AG04450 (cell line): ENCODE measurements around a stretch of chr2.

DNA sequence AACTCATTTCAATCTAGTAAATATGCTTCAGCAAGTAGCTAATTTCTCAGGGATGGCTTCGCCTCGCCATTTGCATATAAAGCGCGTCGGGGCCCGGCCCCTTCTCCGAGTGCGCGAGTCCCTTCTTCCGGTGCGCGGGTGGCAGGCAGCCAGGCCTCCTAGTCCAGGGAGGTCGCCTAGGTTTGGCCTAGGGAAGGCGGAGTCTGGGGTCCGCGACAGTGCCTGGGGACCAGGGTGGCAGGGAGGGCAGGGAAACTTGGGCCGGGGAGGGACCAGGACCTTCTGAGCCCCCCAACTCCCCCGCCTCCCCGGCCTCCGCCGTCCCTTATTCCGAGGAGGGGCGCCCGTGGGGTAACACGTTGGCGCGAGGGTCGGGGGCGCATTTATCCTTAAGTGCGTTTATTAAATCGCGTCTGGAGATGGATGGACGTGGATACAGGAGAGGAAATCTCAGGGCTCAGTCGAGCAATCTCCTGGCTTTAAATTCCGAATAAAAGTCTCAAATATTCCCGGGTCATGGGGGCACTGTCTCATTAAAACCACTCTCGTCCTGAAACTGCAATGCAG is 10.4 kb upstream of the GBX2 start:
- CAGE, long polyA plus RNA = no peak
- RRBS = 5% methylated on average over 3 of the region's 37 CpGs

GRCh38 chr2:236250837-236251650 is 13.2 kb downstream of the ASB18 start:
- CAGE, long polyA plus RNA = no peak
- RRBS = no CpG with 5 or more reads among the region's 13 CpGs

GRCh38 chr2:236261398-236261621 is 2.9 kb downstream of the ASB18 start:
- CAGE, long polyA plus RNA = no peak
- RRBS = no CpG with 5 or more reads among the region's 5 CpGs

DNA sequence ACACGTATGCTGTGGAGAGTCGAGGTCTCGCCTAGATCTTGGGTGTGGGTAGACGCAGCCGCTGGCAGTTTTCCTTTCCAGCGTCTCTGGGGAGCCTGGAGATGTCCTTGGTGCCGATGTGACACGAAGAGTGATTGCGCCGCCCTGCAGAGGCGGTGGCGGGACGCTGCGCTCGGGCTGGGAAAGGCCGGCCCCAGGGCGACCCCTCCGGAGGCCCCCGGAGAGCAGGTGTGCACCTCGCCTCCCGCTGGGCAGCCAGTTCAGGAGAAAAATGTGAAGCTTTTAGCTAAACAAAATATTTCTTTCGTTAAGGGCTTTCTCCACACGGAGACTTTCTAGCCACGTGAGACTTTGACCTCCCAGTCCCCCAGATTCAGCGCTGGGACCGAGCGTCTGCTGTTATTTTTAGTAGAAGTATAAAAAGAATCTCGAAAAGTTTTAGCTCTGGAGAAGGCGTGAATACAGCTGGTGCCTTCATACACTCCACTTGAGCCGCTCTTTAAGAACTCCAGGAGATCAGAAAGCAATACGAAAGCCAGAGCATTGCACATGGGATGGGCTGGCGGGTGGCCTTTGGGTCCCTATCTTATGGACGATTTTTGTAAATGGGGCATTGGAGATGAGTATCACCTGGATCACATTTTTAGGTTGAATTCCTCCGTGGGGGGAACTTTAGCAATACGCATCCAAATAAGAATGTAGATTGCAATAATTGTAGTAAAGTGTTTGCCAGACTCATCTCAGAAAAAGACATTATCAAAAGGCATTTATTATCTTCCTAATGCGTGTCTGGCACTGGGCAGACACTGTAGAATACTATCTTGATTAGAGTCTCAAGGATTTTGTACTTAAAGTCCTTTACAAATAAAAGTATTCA is 1.0 kb upstream of the ACKR3 start:
- CAGE, long polyA plus RNA = no peak
- RRBS = no CpG with 5 or more reads among the region's 36 CpGs

DNA sequence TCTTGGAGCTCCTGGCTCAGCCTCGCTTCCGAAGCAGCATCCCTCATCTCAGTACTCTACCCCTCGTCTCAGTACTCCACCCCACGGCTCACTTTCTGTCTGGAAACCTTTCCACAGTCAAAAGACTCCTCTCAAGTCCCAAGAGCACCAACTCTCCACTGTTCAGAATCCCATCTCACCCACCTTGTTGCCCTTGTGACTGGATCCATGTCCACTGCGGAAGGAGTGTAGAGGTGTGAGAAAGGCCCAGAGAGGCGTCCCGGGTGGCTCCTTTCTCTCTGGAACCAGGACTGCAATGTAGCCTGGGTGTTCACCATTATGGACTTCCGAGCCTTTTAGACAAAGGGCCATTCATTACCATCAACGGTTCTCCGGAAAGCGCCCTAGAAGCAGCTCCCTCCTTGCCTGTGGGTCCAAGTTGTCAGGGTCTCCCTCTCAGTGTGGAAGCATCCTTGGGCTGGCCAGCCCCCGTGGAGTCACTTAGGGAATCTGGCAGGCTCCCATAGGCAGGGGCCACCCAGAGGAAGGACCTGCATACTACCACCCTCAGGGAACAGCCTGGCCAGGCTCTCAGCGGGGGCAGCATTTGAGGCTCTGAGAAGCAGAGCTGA is 56.6 kb downstream of the ACKR3 start:
- CAGE, long polyA plus RNA = no peak
- RRBS = 78% methylated on average over 3 of the region's 13 CpGs

DNA sequence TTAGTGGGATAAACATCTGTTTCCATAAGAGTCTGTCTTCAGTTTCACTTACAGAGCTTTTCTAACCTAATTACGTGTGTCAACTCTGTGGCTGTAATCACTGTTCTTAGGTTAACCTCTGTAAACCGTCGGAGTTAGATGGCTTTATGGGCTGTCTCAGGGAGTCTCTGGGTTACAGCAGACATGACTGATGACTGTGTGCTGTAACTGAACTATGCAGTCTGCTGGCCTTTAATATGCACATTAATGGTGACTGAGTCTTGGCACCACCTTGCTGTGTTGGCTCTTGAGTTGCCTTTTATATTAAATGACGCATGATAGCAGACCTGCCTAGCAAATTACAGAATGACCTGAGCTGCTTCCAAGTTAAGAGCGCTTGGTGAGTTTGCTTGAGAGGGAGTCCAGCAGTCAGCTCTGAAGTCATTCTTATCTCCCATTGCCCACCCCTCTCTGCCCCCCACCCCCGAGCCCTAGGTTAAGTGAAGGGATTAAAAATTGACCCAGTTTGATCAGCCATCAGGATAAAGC is 90.2 kb downstream of the ACKR3 start:
- CAGE, long polyA plus RNA = no peak
- RRBS = no CpG with 5 or more reads among the region's 6 CpGs

DNA sequence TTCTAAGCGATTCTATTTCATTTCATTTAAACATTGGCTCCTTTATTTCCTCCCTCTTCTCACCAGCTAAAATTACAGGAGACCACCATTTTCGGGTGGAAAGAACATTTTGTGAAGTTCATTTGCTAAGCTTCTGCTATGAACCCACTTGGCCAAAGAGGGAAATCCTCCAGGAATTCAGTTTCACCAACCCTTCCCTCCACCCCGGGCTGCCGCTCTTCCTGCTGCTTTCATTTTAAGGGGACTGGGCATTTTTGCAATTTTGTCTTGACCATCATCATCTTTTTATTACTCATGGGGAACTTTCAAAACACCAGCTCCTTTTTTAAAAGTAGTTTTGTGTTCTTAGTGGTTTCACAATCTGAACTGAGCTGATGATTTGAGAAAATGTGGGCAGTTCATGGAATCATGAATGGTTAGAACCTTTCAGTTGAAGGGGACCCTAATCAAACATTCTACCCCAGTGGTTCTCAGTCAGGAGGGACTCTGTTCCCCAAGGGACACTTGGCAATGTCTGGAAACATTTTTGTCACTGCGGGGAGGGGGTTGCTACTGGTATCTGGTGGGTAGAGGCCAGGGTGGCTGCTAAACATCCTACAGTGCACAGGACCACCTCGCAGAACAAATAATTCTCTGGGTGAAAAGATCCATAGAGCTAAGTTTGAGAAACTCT is 92.7 kb downstream of the ACKR3 start:
- CAGE, long polyA plus RNA = no peak
- RRBS = no CpG with 5 or more reads among the region's 6 CpGs

DNA sequence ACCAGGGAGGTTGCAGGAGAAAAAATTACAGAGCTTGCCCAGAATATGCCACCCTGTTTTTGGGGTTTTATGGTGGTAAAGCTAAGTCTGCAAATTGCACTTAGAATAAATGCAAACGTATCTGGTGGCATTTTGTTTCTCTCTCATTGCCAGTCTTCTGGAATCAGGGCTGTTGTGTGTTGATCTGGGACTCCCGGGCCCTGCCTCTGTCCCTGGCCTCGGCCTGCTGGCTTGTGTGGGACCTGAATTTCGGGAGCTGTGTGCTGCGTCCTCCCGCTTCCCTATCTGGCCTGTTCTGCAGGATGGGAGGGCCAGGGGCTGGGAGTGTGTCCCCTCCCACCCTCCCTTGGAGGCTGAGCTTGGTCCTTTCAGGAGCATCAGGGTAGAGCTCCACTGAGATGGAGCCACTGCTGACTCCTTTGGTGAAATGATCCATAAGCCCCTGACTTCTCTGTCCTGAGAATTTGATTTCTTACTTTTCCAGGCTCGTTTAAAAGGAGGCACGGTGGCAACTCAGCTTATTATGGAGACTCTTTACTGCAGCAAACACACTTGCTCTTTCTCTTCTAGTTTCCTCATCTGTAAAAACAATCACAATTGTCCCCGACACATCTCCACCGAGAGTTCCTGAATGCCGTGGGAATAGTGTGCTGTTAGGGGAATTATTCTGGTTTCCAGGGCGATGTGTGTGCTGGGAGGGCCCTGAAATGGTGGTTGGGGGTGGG is 118.6 kb downstream of the ACKR3 start:
- CAGE, long polyA plus RNA = no peak
- RRBS = no CpG with 5 or more reads among the region's 12 CpGs

DNA sequence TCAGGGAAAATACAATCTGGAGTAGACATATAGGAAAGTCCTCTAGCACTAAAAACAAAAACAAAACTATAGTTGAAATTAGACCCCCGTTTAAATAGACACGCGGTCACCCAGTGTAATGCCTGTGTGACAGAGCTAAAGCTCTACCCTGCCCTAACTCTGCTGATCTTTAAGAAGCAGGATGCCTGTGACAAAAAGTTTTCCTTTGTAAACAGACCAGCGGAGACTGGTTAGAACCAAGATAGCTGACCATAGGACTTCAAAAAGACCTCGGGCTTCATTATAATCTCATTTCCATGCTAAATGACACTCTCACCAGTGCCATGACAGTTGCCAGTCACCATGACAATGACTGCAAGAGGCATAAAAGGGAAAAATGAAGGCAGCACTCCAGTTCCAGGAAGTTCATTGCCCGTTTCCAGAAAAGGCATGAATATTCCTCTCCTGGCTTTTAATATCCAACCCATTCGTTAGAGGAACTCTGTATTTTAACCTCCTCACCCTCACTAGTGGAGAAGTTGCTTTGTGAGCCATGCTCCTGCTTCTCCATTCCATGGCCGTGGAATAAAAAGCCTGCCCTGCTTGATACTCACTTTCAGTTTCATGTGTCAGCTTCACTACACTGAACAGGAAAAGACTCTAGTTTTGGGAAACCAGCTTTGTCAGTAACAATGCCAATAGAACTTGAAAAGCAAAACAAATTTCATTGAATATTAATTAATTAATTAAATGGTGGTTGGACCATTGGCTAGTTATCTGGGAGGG is 157.1 kb upstream of the COPS8 start:
- CAGE, long polyA plus RNA = no peak
- RRBS = no CpG with 5 or more reads among the region's 8 CpGs

GRCh38 chr2:236976379-236977013 is 109.2 kb upstream of the COPS8 start:
- CAGE, long polyA plus RNA = no peak
- RRBS = no CpG with 5 or more reads among the region's 6 CpGs

GRCh38 chr2:237057913-237058578 is 27.6 kb upstream of the COPS8 start:
- CAGE, long polyA plus RNA = no peak
- RRBS = no CpG with 5 or more reads among the region's 13 CpGs

DNA sequence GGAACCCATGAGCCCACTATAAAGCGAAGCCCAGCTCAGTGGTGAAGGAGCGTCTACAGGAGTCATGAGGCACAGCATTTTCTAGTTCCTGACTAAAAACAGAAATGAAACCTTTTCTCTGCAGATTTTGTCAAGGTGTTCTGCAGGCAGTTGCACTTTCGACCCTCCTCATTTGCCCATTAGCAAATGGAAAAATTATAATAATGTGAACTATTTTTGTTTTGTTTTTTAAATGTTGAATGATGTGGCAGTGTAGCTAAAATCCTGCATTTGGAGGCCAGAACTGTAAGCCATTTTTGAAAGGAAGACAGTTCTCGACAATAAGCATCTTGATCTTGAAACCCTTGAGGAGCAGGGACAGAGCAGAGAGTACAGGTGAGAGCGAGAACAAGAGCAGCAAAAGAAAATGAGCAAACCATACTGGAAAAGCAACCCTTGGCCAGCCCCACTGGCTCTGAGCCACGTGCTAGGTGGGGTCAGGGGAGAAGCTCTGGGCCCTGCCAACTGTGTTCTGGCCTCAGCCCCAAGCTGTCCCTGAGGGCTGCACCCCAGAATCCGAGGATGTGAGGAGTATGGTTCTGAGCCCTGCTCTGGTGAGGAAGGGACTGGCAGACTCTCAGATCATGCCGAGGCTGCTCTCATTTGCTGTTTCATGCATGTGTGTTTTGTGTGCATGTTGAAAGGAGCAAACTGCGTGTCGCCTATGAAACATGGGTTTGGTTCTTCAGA is 26.3 kb upstream of the COPS8 start:
- CAGE, long polyA plus RNA = no peak
- RRBS = no CpG with 5 or more reads among the region's 10 CpGs

- CAGE, long polyA plus RNA = no peak
- RRBS = no CpG with 5 or more reads among the region's 6 CpGs
Observed at GRCh38 chr2:237141364-237141784, 55.7 kb downstream of the COPS8 start.

- CAGE, long polyA plus RNA = no peak
- RRBS = no CpG with 5 or more reads among the region's 6 CpGs
Observed at GRCh38 chr2:237190992-237191505, 105.4 kb downstream of the COPS8 start.

- CAGE, long polyA plus RNA = no peak
- RRBS = no CpG with 5 or more reads among the region's 5 CpGs
Observed at GRCh38 chr2:237267851-237268598, 145.9 kb downstream of the COL6A3 start.

DNA sequence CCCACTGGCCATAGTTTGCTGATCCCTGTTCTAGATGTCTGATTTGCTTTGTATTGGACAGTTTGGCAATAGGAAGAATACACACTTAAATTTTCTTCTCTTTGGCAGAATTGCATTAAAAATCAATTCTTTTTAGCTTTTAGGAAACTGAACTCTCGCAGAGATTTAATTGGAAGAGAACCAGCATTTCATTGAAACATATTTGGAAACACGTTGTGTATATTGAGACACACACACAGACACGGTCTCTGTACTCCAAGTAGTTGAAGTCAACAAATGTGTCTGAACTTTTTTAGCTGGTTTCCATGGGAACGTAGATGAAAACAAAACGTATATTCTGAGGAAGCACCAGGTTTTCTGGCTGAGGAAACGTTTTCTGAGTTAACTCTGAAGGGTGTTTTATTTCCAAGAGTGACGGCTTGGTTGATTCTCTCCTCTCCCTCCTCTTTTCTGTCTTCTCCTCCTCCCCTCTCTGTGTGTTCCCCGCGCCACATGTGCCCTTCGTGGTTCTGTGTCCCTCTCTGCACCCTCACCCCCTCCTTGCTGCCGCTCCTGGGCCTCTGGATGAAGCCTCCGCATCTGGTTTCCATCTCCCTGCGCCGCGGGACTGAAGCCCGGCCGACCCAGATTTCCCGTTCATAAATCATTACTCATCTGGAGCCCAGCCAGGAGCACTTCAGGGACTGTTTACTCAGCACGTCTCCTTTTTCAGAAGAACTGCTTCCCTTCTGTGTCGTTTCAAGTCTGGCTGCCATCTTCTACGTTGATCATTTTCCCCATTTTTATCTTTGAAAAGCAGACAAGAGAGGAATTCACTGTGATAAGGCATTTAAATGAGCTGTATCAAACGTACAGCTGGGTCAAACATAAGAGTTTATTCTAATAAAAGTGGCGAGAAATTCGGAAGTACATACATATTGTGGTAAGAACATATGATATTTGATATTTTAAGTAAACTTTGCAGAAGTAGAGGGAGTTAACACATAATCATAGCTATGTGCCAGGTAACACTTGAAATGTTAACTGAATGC is 122.7 kb downstream of the COL6A3 start:
- CAGE, long polyA plus RNA = no peak
- RRBS = no CpG with 5 or more reads among the region's 24 CpGs

DNA sequence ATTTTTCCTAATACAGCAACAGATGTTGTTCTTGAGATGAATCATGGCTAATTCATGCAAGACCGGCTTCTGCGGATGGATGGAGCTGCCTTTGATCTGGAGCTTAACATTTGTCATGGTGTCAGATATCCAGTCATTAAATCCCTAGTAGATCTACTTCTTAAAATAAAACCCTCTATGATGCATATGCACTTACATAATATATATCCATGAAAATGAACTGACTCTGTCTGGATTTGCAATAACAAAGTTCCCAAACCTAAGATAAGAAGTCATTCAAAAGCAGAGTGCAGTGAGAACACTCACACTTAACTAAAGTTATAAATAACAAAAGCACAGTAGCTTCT is 114.0 kb downstream of the COL6A3 start:
- CAGE, long polyA plus RNA = no peak
- RRBS = no CpG with 5 or more reads among the region's 2 CpGs

DNA sequence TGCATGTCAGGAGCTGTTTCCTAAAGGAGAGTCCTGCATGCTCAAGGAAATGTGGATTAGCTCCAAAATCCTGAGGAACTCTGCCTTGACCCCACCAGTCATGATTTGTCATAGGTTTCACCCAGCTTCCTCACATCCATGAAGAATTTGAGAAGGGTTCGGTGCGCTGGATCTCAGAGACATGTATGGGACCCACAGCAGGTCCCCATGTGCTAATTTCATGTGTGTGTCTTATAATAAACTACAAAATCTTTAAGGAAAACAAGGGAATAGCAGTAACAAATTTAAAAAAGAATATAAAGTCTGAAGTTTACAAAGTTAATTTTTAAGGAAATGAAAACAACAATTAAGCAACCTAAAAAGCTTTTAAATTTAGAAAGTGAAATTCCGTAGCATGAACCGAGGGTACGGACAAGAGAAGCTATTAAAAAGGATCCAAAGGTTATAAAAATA is 107.1 kb downstream of the COL6A3 start:
- CAGE, long polyA plus RNA = no peak
- RRBS = no CpG with 5 or more reads among the region's 5 CpGs

- CAGE, long polyA plus RNA = no peak
- RRBS = no CpG with 5 or more reads among the region's 4 CpGs
Observed at GRCh38 chr2:237352456-237352777, 61.5 kb downstream of the COL6A3 start.

- CAGE, long polyA plus RNA = no peak
- RRBS = no CpG with 5 or more reads among the region's 3 CpGs
Observed at GRCh38 chr2:237356987-237357493, 56.9 kb downstream of the COL6A3 start.